Mammary microvascular endothelial cell (primary cell): ENCODE data around the gene STAM2.

DNA sequence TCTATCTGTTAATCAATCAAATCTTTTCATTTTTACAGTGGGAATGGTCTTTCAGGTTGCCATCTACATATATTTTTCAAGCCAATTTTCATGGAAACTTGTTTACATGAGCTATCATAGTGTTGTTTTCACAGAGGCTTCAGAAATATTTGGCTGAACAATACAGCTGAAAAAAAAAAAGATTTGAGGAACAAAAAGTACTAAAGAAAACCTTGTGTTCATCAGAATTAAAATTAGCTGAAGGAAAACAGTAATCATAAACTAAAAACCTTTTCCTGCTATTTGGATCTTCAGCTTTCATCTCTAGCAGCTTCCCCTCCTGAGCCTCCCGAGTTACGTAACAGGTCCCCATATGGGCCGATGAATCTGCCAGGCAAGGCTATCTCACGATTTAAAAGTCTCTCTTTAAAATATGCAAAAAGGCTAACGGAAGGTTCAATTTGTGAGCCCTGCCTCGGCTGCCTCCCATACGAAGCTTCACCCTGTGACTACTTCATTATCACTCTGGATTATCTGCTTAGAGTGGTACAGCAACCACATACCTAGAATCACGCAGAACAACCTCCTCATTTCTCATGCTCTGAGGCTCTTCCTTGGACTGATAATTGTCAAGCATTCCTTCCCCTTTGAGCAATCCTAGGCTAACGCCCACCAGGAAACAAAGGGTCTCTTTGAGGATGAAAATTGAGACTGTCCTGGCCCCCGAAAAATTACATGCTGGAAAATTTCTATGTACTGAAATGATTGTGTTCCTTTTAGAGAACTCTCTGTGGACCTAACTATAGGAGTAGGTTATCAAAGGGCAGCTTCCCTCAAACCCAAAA, 40.1 kb upstream of the GTDC1 start:
- RAMPAGE, long total RNA, result no peak

DNA sequence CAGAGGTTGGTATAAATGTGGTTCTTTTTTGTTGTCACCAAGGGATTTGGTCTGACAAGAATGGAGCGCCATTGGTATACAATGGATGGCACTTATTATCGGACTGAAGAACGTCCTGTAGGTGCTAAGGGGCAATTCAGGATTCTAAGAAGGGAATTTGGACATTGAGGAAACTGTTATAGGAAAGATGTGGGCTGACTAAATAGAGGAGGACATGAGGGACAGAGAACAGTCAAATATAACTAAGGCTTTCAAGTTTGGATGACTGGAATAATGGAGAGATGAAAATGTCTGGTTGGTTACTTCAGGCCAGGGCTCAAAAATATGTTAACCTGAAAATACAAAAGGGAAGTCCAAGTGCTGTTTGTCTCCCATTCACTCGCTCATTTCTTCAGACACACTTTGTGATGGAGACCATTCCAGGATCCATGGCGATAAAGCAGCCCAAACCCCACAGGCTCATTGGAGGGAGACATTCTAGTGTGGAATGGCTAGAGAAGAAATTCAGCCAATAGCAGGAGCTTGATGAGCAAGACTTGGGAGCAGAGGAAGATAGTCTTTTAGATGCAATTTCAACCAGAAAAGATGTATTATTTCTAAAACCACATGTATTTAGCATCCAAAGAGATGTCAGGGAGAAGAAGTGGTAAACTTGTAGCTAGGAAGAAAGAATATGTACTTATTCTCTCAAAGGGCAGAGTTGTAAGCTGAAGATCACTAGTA, 88.6 kb upstream of the GTDC1 start:
- RAMPAGE, long total RNA, result no peak

DNA sequence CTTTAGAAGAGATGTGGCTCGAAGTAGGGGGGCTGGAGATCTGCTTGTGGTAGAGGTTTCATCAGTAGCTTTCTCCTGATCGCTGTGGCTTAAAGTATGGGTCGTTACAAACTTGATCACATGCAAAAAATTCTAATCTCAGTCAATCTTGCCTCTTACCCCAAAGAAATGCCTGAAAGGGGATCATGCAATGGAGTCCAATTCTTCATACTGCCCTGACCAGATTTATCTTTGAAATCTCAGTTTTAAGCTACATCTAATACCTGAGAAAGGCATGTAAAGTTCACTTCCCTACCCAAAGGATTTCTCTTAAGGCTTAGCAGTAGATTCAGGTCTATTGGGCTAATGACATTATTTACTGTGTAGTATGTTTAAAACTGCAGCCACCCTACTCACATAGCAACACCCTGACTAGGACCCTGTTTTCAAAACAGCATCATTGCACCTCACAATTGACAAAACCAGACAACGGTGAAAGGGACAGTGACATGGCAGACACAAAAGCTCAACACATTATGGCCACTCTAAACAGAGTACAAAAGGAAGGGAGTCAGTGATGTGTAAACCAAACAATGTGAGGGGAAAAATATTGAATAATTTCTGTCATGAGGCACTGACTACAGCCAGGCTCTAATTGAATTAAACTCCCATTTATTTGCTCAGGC, 81.3 kb downstream of the ZEB2 start:
- RAMPAGE, long total RNA, result no peak

GRCh38 chr2:144650869-144651191, 130.9 kb upstream of the ZEB2 start:
- RAMPAGE, long total RNA, result no peak

GRCh38 chr2:144999022-144999855, 479.3 kb upstream of the ZEB2 start:
- RAMPAGE, long total RNA, result no peak

- RAMPAGE, long total RNA, result no peak
Observed at GRCh38 chr2:145800288-145800830, 1280.4 kb upstream of the ZEB2 start.

GRCh38 chr2:148552961-148553315, 91.6 kb upstream of the EPC2 start:
- RAMPAGE, long total RNA, result no peak

- RAMPAGE, long total RNA, result no peak
Observed at GRCh38 chr2:148770819-148771359, 104.1 kb upstream of the KIF5C start.

GRCh38 chr2:150466082-150466638, 21.3 kb downstream of the RND3 start:
- RAMPAGE, long total RNA, result no peak

DNA sequence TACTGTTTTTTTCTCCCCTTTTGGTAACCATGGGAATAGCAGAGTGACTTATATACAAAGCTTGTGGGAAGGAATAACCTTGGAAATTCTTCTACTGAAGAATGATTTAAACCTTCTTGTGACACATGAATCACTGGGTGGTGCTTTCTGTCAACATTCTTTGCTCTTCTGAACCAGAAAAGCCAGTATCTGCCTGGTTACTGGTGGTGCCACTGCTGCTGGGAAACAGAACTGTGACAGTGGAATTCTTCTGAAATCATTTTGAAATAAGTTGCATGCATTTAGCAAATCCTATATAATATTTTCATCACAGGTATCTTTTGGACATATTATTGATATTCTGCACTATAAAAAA, 39.4 kb upstream of the RND3 start:
- RAMPAGE, long total RNA, result no peak

- RAMPAGE, long total RNA, result no peak
Observed at GRCh38 chr2:151420955-151421350, 11.3 kb downstream of the RIF1 start.

- RAMPAGE, long total RNA, result no peak
Observed at GRCh38 chr2:151475796-151476334, 66.2 kb downstream of the RIF1 start.

DNA sequence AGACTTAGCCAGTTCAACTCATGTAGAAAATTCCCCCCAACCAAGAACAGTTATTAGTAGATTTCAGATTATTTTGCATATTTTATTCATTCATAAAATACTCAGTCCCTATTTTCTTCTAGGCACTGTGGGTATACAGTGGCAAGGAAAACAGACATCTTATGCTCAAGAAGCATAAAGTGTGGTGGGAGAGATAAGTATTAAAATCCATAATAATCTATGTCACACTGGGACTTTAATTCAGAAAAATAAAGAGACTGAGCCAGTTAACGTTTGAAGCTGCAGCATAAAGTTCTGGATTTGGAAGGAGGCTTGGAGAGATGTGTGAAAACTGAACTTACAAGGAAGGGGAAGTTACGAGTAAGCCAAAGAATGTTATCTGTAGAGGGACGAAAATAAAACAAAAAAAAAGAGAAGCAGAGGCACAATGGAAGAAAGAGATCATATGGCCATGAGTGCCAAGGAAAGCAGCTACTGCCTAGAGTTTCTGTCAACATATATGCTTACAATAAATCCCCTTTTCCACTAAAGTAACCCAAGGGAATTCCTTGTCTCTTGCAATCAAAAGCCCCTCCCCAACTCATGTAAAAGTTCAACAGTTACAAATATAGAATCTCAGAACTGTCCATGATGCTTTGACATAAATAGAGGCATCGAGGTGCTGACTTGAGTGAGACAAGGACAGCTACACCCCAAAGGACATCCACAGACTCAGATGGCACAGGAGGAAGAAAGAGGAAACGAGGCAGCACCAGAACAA, 16.0 kb upstream of the ARL5A start:
- RAMPAGE, long total RNA, result no peak

- RAMPAGE, long total RNA, result no peak
Observed at GRCh38 chr2:152172251-152172711, 3.3 kb downstream of the STAM2 start.

DNA sequence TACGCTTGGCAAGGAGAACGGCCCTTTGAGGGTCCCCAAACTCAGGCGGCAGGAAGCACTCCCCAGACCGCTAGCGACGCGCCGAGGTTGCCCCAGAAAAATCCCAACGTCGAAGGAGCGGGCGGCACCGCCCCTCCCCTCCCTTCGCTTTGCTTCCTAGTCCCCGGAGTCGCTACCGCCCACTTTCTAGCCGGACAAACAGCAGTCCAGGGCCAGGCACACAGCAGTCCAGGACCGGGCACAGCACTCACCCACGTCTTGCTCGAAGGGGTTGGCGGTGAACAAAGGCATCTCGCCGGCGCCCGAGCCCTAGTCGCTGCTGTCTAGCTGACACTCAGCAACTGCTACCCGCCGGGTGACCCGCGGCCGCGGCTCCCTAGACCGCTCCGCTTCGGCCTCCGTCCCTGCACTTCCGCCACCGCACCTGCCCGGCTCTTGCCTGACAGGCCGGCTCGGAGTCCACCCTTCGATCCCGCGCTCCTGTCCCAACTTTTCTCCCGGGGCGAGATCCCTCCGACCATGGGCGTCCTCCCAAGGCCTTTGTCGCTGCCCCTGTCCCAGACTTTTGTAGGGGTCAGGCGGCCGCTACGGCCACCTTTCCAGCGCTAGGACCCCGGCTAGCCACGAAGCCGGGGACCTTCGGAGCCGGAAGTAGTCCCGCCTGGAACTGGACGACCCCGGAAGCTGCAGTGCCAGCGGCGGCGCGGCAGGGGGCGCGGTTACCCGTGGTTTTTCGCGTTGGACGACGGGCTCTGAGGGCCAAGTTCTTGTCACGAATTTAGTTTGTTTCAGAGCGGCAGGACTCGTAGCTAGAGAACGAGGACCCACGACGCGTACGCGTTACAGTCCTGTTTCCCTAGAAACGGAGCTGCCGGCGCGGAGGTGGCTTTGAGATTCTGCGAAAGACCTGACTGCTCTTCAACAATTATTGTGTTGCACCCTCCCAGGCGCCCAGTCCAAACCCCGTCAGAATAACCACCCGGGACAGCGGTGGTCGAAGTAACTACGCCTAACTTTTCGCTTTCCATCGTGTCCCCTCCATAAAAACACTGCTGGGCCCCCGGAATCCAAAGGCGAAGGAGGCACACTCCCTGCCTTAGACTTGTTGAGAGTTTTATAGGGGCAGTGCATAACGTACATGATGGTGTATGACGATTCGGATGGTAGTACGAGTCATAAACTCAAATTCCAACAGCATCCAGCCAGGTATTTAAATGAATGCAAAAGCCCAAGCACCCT, at the start of gene STAM2:
Gene STAM2, minus strand, starts transcription at position 412 of the 1,239 bp plus-strand sequence.
- RAMPAGE, long total RNA, result start-site peak on the minus strand centred at position 382 of the sequence, 24 bp wide, 207 and 57 reads in 2 replicates; start-site peak on the minus strand centred at position 519 of the sequence, 86 bp wide, 17 and 18 reads in 2 replicates

DNA sequence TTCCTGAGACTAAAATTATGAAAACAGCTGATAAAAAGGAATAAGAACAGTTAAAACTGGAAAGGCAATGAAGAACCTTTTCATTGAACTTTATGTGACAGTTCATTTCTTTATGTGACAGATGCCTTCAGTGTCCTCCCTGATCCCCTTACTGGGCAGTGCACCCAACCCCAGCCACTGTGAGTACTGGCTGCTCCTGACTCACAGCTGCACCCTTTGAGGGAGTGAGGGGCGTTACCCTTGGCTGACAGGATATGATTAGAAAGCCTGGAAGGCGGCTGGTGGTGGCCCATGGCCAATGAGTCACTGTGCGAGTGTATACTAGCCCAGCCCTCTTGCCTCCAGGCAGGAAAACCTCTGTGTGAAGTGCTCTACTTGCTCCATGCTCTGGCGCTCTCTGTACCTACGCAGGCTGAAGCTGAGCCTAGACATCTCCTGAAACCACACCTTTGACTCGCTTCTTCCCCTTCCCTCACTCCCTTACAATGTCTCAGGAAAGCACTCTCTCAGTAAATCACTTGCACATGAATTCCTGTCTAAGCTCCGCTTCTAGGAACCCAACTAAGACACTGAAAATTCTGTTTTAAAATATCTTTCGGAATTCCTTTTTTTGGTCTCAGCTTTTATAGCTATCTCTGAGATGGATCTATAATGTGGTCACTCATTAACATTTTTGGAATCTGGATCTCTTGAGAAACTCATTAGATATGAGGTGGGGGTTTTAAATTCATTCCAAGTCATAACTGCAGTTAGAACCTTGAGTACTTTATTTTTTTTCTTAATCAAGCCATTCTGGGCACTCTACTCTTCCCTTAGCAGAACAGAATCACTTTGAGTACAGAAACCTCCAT, 25.1 kb upstream of the STAM2 start:
- RAMPAGE, long total RNA, result no peak

- RAMPAGE, long total RNA, result no peak
Observed at GRCh38 chr2:152336455-152337443, 1.8 kb downstream of the FMNL2 start.

GRCh38 chr2:152387836-152388624, 53.1 kb downstream of the FMNL2 start:
- RAMPAGE, long total RNA, result no peak

DNA sequence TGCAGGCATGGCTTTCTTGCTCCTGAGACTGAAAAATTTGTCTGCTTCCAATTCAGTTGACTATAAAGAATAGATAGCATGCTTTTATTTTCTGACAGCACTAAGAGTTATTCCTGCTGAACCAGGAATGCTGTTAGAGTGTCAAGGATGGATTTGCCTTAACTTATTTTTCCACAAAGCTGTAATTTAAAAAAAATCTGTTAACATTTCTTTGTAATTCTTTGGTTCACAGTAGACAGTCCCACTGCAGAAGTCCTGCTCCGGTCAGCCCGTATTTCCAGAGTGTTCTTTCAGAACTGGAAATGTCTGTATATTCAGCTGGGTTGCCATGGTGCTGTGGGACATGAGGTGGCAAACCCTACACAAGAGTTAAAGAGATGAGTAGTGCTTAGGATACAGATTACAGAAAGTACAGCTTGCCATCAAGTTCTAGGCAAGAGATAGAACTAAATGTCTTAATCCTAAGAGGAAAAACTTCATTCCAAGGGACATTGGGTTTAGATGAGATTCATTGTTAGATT, 60.0 kb downstream of the FMNL2 start:
- RAMPAGE, long total RNA, result no peak

- RAMPAGE, long total RNA, result no peak
Observed at GRCh38 chr2:152542660-152543656, 174.3 kb downstream of the PRPF40A start.